ENCODE data around the gene FNDC3A.

GRCh38 chr13:48570165-48570624 is 37.3 kb upstream of the RCBTB2 start:
- PRO-cap, 3 experiments, result no peak in any of the 3 experiments
- RAMPAGE, long total RNA, result no peak
- RRBS, 2 experiments, result no CpG with 5 or more reads among the region's 2 CpGs

- PRO-cap, 3 experiments, result peak in 1 of 3 experiments; most common plus-strand start chr13:48975263 (in 1)
- RAMPAGE, long total RNA, result no peak
- RRBS, 2 experiments, result no CpG with 5 or more reads among the region's 17 CpGs
Measured at GRCh38 chr13:48974901-48975423, 750 bp upstream of the FNDC3A start.

DNA sequence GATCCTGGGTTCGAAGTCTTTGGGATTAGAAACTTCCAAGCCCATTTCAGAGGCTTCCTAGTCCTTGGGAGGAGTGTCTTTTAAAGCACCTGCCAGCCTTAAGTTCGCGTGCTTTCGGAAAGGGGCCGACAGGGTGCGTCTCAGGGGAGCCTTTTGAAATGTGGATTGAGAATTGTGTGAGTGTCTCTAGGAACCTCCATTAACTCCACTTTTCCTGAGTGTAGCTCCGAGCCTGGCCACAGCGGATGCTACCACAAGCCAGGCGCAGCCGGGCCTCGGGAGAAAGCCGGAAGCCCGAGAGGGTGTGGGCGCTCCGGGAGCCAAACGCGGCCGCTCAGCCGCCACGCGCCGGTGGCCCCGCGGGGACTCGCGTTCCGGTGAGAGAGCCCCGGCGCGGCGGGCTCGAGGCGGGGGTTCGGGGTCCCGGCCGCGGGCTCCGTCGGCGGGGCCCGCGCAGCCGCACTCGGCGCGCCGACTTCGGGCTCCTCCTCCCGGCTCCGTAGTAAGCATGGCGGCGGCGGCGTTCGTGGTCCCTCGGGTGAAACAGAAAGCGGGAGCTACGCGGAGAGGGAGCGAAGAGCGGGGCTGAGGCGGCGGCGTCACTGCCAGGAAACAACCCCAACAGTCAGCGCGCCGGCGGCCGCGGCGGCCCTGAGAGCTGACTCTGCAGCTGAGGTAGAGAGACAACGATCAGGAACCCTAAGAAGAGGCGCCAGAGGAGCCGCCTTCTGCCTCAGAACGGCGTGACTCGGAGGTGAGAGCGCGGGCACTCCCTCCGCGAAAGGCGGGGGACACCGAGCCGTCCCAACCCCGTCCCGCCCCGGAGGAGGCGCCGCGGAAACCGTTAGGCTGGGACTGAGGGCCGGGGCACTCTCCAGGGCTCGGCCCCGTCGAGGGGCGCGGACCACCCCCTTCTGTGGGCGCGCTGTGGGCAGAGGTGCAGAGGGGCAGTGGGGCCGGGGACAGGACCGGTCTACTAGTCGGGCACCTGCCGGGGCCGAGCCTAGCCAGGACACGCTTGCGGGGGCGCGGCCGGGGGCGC is at the start of gene FNDC3A:
FNDC3A (plus strand) TSS at position 489 of the 1,042 bp plus-strand sequence.
- PRO-cap, 3 experiments, result peak in 3 of 3 experiments; most common plus-strand start position 380 of the sequence (in 2); most common minus-strand start position 730 of the sequence (in 2)
- RAMPAGE, long total RNA, result no peak
- RRBS, 2 experiments, result 1 to 2% methylated on average over 42 to 52 of the region's 110 CpGs

GRCh38 chr13:49136275-49136791 is 83.8 kb upstream of the MLNR start:
- PRO-cap, 3 experiments, result no peak in any of the 3 experiments
- RAMPAGE, long total RNA, result no peak
- RRBS, 2 experiments, result no CpG with 5 or more reads among the region's 6 CpGs

GRCh38 chr13:49187576-49187998 is 32.6 kb upstream of the MLNR start:
- PRO-cap, 3 experiments, result peak in 3 of 3 experiments; most common minus-strand start chr13:49187750 (in 2)
- RAMPAGE, long total RNA, result no peak
- RRBS, 2 experiments, result no CpG with 5 or more reads among the region's 9 CpGs

GRCh38 chr13:49248380-49249058 is 794 bp downstream of the CDADC1 start:
- PRO-cap, 3 experiments, result no peak in any of the 3 experiments
- RAMPAGE, long total RNA, result no peak
- RRBS, 2 experiments, result no CpG with 5 or more reads among the region's 22 CpGs

- PRO-cap, 3 experiments, result no peak in any of the 3 experiments
- RAMPAGE, long total RNA, result no peak
- RRBS, 2 experiments, result no CpG with 5 or more reads among the region's 11 CpGs
Measured at GRCh38 chr13:49295216-49295928, 47.6 kb downstream of the CDADC1 start.

- PRO-cap, 3 experiments, result peak in 3 of 3 experiments; most common minus-strand start chr13:49401528 (in 2)
- RAMPAGE, long total RNA, result start-site peak on the minus strand at chr13:49401380-49401605, 33 and 16 reads in 2 replicates
- RRBS, 2 experiments, result no CpG with 5 or more reads among the region's 7 CpGs
Measured at GRCh38 chr13:49401201-49401836, 42.5 kb downstream of the CAB39L start.

DNA sequence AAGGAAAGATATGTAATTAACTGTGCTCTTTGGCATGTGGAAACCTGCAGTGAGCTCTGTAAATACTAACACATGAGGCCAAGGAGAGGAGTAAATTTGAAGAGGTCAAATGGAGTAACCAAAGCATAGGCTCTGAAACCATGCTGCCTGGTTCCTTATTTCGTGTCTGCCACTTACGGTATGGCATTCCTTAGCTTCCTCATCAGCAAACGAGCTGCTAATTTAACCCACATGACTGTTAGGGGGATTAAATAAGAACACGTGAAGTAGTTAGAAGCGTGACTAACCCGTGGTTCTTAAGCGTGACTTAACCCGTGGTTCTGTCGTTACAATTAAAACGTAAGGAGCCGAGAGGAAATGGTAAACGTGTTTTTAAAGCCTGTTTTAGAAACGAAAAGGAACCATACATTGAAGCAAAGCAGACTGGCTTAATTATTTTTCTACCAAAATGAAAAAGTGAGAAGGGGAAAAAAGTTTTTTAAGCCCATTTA is 949 bp downstream of the SETDB2 start:
- PRO-cap, 3 experiments, result peak in 1 of 3 experiments; most common minus-strand start position 182 of the sequence (in 1)
- RAMPAGE, long total RNA, result no peak
- RRBS, 2 experiments, result no CpG with 5 or more reads among the region's 13 CpGs

- PRO-cap, 3 experiments, result no peak in any of the 3 experiments
- RAMPAGE, long total RNA, result no peak
- RRBS, 2 experiments, result no CpG with 5 or more reads among the region's 10 CpGs
Measured at GRCh38 chr13:49540431-49541010, 44.8 kb downstream of the PHF11 start.

DNA sequence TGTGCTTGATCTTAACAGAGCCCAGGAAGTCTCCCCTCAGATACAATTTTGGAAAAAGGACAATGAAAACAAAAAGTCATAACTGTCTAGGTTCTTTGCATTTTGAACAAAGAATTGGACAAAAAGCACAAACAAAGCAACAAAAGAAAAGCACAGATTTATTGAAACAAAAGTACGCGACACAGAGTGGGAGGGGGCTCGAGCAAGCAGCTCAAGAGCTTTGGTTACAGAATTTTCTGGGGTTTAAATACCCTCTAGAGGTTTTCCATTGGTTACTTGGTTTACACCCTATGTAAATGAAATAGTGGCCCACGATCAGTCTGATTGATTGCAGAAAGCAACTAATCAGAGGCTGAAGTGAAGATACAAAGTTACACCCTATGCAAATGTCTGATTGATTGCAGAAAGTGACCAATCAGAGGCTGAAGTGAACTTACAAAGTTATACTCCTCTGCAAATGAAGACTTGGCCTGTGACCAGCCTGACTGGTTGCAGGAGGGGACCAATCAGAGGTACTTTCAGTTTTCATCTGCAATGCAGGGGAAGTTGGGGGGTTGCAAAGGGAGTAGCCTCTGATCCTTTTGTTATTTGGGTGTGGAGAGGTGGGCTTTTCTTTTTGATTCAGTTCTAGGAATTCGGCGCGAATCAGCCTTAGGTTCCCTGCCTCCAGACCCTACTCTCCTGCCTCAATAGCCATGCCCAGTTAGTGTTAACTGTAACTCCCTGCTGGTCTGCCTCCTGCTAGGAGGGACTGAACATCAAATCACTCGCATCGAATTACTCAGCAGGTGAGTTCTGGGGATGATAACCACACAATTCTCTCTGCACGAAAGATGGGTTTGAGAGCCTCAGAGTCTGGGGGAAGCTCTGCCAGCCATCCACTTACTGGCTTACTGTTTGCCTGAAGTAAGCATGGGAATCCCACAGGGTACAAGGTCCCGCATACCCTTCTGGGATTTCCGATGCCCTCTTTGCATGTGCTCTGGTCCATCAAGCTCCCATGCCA is 7.3 kb downstream of the ARL11 start:
- PRO-cap, 3 experiments, result no peak in any of the 3 experiments
- RAMPAGE, long total RNA, result no peak
- RRBS, 2 experiments, result no CpG with 5 or more reads among the region's 12 CpGs

GRCh38 chr13:49642876-49643457 is 14.7 kb downstream of the ARL11 start:
- PRO-cap, 3 experiments, result no peak in any of the 3 experiments
- RAMPAGE, long total RNA, result no peak
- RRBS, 2 experiments, result no CpG with 5 or more reads among the region's 11 CpGs

- PRO-cap, 3 experiments, result no peak in any of the 3 experiments
- RAMPAGE, long total RNA, result no peak
- RRBS, 2 experiments, result no CpG with 5 or more reads among the region's 8 CpGs
Measured at GRCh38 chr13:49791263-49791646, 1.2 kb downstream of the KPNA3 start.

GRCh38 chr13:49792855-49792917 is 204 bp upstream of the KPNA3 start:
- PRO-cap, 3 experiments, result no peak in any of the 3 experiments
- RAMPAGE, long total RNA, result no peak
- RRBS, 2 experiments, result under 1 to 4% methylated on average over 4 of the region's 4 CpGs

DNA sequence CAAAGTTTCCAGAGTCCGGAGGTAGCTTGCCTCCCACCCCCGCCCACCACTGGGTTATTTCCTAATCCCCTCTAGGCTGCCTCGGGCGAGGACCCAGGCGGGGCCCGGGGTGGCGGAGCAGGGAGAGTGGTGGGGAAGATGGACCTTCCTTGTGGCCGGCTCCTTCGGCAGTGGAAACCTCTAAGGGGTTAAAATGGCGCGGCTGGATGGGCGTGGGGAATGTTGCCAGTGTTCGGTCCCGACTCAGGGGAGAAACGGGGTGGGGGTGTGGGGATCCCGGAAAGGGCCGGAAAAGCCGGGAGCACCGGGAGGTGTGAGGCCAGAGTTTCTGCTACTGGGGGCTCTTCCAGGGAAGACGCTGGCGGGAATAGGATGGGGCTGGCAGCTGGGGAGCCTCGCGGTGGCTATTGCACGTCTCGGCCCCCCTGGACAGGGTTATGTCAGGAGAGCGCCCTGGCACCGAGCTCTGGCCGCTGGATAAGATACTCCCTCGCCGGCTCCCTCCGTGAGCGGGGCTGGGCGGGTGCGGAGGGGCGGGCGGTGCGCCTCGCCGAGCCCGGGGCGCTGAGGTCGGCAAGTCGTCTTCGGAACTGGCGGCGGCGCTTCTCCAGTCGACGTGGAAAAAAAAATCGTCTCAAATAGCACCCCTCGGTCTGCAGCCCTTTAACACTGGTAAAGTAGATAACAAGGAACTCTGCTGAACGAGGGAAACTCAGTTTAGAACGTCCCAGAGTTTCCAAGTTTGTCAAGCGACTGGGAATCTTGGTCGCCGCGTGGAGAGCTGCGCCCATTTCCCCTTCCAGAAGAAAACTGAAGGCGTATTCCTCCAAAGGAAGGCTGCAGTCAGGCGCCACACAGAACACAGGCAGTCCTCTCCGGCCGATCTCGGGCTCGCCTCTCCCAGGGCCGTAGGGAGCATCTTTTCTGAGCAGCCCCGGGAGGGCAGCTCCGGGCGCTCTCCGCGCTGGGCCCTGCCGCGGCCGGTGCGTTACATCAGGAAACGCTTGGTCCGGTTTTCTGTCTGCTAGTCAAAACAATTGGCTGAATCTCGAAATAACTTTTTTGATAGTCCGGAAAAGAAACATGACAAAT is 115.0 kb downstream of the KCNRG start:
- PRO-cap, 3 experiments, result peak in 3 of 3 experiments; most common plus-strand start position 553 of the sequence (in 1); most common minus-strand start position 1,026 of the sequence (in 2)
- RAMPAGE, long total RNA, result no peak
- RRBS, 2 experiments, result 2 to 3% methylated on average over 31 of the region's 78 CpGs

DNA sequence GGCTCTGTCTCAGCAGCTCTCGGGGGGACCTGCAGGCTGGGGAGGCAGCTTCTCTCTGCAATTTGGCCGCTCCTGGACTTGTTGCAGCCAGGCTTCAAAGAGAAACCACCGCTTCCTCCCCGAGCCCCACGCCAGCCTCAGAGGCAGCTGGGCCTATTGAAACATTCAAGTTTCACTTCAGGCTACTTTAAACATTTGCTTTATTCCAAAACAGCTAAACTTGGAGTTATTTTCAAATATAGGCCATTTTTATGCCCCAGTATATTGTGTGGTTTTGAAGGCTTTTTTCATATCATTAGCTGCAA is 330.9 kb downstream of the DLEU7 start:
- PRO-cap, 3 experiments, result peak in 1 of 3 experiments; most common minus-strand start position 57 of the sequence (in 1)
- RAMPAGE, long total RNA, result no peak
- RRBS, 2 experiments, result no CpG with 5 or more reads among the region's 5 CpGs

DNA sequence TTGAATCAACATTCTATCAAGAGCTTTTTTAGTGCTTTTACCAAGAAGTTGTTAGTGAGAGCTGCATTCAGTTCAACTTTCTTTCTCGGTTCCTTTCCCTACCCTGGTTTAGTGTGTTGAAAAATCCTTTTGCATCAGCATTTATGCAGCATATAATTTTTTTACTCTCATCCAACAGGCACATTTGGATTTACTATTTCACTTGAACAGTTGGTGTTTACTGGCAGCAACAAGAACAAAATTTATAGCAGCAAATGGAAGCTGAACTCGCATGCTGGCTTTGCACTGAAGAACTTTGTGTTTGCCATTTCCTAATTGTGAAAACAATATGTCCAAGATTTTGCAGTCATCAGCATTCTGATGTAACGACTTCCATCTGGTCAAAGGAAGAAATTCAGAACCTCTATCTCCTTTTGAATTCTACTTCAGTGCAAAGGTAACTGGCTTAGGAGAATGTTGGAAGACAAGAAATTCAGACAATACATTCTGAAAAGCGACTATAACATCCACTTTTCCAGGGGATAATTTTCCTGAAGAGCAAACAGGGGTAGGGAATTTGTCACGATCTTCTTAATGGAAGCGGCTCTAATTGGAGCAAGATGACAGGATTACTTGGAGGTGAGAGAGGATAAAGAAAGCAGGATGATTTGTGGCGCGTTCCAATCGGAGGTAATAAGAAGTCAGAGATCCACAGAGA is 131.0 kb downstream of the DLEU7 start:
- PRO-cap, 3 experiments, result no peak in any of the 3 experiments
- RAMPAGE, long total RNA, result no peak
- RRBS, 2 experiments, result no CpG with 5 or more reads among the region's 9 CpGs

GRCh38 chr13:50916734-50917291 is 7.2 kb downstream of the RNASEH2B start:
- PRO-cap, 3 experiments, result peak in 1 of 3 experiments; most common minus-strand start chr13:50916934 (in 1)
- RAMPAGE, long total RNA, result no peak
- RRBS, 2 experiments, result no CpG with 5 or more reads among the region's 3 CpGs

DNA sequence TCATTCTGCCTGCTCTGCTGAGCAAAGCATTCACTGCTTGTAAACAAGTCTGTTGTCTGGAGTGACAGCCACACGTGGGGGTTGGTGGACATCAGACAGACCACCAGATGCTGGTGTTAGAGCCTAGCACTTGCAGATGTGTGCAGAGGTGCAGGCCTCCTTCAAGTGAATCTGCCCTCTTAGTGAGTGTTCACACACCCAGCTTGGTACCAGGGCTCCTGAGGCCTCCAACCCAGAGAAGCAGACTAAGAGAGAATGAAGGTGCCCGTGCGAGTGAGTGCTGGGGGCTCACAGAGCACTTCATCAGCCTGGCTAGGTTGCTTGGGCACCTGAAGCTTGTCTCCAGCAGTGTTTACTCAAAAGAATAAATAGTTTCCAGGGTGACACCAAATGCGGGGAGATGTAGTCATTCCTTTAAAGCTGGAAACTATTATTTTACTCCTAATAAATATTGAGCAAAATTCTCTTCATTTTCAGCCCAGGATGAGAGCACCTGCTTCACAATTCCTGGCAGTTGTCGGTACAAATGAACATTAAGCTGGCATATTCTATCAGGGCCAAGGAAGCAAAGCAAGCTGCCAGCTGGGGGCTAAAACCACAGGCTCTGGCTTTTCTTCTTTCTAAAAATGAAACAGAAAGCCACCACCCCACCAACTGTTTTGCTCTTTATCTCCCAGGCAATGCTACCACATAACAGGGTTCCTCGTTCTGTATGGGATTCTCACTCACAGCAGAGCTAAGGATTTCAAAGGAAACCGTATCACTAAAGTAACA is 82.4 kb downstream of the RNASEH2B start:
- PRO-cap, 3 experiments, result no peak in any of the 3 experiments
- RAMPAGE, long total RNA, result no peak
- RRBS, 2 experiments, result no CpG with 5 or more reads among the region's 7 CpGs

GRCh38 chr13:51244929-51245415 is 22.8 kb downstream of the FAM124A start:
- PRO-cap, 3 experiments, result no peak in any of the 3 experiments
- RAMPAGE, long total RNA, result no peak
- RRBS, 2 experiments, result no CpG with 5 or more reads among the region's 9 CpGs